ENCODE data around the genes RAB12 and ANKRD12.

DNA sequence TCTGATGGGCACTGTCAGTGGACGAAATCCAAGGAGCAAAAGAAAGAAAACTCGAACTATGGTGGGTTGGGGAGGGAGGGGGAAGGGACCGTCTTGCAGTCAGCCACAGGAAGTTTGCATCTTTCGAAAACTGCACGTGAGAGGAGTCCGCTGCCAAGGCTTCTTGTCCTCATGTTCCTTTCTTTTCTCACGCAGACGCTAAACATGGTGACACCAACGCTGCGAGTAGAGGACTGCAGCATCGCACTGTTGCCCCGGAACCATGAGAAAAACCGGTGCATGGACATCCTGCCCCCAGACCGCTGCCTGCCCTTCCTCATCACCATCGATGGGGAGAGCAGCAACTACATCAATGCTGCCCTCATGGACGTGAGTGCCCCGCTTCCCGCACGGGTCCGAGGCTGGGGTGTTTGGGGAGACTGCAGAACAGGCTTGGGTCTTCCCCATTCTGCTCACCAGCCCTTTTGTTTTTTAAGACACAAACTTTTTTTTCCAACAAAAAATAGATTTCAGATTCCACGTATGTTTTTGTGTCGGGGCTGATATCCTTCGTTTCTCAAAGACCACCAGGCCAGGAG lies 230.2 kb upstream of the RAB12 start:
- PRO-cap, 2 experiments = no peak in any of the 2 experiments
- RAMPAGE, long total RNA, 5 experiments = no peak in any of the 5 experiments

DNA sequence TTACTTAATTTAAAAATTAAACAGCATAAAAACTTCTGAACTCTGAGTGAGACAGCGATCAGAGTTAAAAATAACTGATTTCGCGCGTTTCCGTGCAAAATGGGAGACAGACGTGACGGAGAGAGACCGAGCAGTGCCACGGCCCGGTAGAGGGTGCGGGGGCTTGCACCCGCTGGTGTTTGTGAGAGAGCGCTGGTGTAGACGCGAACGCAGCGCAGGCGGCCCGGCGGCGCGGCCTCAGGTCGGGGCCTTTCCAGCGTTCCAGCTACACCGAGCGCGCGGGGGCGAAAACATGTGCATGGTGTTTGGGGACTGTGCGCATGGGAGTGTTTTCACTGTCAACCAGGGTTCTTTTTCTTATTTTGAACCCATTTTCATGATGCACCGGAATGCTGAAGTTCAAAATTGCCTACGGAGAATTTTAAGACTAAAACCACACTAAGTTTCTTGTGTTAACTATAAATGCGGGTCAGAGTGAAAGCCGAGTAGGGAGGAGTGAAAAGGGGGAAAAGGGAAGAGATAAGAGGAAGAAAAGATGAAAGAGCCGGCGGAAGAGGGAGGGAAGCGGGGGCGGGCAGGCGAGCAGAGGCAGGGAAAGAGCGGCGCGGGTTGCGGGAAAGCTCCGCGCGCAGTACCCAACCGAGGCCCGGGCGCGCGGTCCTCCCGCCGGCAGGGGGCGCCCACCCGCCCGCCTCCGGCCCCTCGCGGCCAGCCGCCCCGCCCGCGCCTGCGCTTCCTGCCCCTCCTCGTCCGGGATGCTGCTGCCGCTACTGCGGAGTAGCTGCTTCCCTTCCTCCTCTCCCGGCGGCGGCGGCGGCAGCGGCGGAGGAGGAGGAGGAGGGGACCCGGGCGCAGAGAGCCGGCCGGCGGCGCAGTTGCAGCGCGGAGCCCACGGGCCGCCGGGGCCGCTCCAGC lies at the start of gene RAB12:
Gene RAB12, plus strand, starts transcription at position 753 of the 915 bp plus-strand sequence.
- PRO-cap, 2 experiments = peak in 2 of 2 experiments; most common plus-strand start position 797 of the sequence (in 2); most common minus-strand start position 632 of the sequence (in 2)
- RAMPAGE, long total RNA, 5 experiments = start-site peak on the plus strand in 1 of 5 experiments, centred at position 740 of the sequence, 11 reads per replicate

DNA sequence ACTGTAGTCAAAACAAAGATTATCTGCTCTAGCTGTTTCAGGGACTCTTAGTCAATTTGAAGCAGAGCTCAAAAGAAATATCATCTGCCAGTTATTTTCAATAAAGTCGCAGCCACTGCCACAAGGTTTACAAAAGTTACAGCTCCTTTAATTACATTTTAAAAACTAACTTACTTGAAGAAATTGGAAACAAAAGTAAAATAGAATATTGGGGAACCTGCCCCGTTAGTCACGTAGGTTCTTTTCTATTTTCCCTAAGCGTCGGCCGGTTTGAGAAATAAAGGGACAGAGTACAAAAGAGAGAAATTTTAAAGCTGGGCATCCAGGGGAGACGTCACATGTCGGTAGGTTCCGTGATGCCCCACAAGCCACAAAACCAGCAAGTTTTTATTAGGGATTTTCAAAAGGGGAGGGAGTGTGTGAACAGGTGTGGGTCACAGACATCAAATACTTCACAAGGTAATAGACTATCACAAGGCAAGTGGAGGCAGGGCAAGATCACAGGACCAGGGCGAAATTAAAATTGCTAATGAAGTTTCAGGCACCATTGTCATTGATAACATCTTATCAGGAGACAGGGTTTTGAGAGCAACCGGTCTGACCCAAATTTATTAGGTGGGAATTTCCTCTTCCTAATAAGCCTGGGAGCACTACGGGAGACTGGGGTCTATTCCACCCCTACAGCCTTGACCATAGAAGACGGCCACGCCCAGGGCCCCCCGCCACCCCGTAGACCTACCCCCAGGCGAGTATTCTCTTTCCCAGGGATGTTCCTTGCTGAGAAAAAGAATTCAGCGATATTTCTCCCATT lies 13.1 kb downstream of the RAB12 start:
- PRO-cap, 2 experiments = no peak in any of the 2 experiments
- RAMPAGE, long total RNA, 5 experiments = no peak in any of the 5 experiments

- PRO-cap, 2 experiments = no peak in any of the 2 experiments
- RAMPAGE, long total RNA, 5 experiments = no peak in any of the 5 experiments
Observed at GRCh38 chr18:8673495-8673867, 31.9 kb upstream of the MTCL1 start.

DNA sequence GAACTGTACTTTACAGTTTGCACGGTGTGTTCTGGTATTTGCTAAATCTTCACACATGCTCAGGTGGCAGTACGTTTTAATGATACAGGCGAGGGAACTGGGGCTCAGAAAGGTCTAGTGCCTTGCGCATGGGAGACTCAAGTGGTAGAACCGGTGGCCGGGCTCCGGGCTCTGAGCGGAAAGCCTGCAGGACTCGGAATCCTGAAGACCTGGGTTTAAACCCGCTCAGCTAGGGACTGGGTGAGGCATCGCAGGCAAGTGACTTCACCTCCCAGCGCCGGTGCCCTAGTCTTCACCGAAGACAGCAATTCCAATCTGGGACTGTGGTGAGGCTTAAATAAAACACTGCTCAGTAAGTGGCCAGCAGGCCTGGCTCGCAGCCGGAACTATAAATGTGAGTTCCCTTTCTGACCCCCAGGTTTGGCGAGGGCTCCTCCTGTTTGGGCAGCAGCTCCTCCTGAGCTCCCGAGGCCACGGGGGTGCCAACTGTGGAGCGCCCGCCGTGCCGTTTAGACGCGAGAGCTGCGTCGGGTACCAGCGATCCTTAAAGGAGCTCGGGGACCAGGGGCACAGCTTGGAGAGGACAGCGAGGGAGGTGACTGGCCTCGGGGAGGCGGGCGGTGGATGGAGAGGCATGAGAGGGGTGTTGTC lies 973 bp upstream of the MTCL1 start:
- PRO-cap, 2 experiments = peak in 2 of 2 experiments; most common plus-strand start position 420 of the sequence (in 1); most common minus-strand start position 310 of the sequence (in 1)
- RAMPAGE, long total RNA, 5 experiments = no peak in any of the 5 experiments

DNA sequence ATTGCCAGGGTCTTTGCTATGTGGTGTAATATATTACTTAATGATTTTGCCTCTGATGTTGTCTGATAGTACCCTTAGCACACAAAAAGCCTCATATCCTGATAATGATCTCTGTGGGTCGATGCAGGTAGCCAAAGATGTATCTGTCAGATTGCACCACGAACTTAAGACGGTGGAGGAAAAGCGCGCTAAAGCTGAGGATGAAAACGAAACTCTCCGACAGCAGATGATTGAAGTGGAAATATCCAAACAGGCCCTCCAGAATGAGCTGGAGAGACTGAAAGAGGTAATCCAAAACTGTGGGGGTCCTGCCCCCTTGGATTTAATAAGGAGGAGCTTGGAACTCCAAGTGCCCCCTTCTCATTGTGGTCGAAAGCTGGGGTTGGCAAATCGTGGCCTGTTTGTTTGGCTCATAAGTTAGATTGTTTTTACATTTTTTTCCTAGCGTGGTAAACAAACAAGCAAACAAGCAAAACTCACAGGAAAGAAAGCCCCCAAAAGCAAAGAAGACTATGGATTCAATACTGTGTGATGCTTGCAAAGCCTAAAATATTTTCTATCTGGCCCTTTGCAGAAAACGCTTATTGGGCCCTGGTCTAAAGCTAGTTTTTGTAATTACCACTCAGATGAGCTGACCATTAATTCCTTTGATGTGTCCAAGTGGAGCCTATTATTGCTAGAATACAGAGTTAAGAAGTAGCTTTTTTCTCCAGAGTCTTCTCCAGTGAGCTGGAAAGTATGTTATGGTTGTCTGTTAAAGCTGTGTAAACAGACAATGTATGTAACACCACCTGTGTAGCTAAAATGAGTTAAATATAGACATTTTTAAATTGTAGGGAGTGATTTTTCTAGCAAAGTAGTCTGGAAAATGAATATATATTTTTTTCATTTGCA lies 15.1 kb downstream of the MTCL1 start:
- PRO-cap, 2 experiments = no peak in any of the 2 experiments
- RAMPAGE, long total RNA, 5 experiments = no peak in any of the 5 experiments

DNA sequence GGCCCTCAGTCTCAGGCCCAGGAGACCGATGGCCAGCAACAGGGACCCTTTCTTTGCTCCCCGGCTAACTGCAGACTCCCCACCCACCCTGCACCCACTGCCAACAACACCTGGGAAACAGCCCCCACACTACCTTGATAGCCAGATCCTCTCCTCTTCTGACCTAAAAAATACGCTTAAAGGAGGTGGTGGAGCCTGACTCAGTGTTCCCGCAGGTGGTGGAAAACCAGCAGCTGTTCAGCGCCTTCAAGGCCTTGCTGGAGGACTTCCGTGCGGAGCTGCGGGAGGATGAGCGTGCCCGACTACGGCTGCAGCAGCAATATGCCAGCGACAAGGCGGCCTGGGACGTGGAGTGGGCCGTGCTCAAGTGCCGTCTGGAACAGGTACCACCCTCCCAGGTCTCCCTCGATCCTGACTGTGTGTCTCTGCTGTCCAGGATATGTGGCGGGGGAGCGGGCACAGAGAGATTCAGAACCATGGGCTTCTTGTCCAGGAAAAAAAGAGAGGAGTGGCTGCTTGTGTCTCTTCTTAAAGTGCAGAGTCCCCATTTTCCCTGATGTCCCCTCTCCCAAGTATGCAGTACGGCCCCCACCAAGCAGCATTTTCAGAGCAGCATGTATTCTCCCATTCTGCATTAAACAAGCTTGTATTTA lies 101.4 kb downstream of the MTCL1 start:
- PRO-cap, 2 experiments = no peak in any of the 2 experiments
- RAMPAGE, long total RNA, 5 experiments = no peak in any of the 5 experiments

GRCh38 chr18:8989147-8989603 lies 113.3 kb upstream of the NDUFV2 start:
- PRO-cap, 2 experiments = no peak in any of the 2 experiments
- RAMPAGE, long total RNA, 5 experiments = no peak in any of the 5 experiments

- PRO-cap, 2 experiments = no peak in any of the 2 experiments
- RAMPAGE, long total RNA, 5 experiments = no peak in any of the 5 experiments
Observed at GRCh38 chr18:8998545-8999364, 103.7 kb upstream of the NDUFV2 start.

DNA sequence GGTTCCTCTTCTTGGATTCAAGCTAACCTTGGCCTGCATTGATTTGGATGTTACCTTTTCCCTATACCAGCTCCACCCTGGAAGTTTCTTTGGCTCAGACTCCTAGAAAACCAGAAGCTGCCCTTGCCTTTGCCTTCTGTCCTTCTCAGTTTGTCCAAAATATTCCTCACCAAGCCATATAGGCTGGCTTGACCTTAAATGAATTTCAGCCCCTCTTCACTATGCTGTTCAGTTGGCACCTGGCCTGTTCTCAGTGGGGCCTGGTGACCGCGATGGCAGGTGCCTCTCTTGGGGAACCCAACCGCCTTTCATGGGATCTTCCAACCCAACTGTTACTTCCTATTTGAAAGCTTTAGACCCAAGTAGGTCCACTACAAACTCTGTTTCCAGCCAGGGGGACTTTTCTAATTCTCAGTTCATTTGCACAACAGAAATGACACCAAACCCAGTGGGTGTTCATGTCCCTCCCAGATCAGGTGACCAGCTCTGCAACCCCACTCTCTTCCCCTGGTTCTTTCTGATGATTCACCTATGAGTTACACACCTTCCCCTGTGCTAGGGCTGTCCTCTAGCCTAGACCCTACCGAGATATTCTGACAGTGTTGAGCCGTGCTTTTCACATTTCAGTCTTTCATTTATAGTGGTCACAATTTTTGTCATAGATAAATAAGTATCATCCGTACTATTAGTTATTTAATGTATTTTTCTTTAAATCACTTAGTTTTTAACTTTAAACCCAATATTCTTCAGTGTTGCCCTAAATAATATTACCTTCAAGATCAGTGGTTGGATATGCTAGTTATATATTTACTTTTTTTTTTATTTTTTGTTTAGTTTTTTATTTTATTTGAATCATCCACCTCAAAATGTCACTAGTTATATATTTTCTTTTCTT lies 35.6 kb upstream of the NDUFV2 start:
- PRO-cap, 2 experiments = no peak in any of the 2 experiments
- RAMPAGE, long total RNA, 5 experiments = no peak in any of the 5 experiments

DNA sequence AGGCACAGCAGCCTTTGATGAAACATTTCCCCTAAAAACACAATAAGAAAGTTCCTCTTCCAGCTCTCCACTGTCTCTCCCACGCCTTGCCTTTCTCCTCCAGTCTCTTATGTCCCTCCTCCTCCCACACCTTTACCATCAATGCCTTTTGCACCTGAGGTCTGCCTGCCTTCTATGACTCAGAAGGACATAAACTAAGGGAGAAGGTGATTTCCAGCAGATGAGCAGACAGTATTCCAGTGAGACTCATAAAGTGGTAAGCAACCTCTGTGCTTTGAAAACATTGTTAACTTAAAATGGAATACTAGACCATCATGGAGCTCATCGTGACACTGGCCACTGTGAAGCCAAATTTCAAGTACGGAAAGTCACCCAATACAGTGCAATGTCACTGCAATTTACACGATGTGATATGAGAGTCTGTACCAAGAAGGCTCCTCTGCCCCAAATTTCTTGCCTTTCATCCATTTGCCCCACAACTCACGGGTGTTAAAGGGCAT lies 34.1 kb upstream of the NDUFV2 start:
- PRO-cap, 2 experiments = no peak in any of the 2 experiments
- RAMPAGE, long total RNA, 5 experiments = no peak in any of the 5 experiments

- PRO-cap, 2 experiments = no peak in any of the 2 experiments
- RAMPAGE, long total RNA, 5 experiments = no peak in any of the 5 experiments
Observed at GRCh38 chr18:9103404-9103978, 992 bp downstream of the NDUFV2 start.

DNA sequence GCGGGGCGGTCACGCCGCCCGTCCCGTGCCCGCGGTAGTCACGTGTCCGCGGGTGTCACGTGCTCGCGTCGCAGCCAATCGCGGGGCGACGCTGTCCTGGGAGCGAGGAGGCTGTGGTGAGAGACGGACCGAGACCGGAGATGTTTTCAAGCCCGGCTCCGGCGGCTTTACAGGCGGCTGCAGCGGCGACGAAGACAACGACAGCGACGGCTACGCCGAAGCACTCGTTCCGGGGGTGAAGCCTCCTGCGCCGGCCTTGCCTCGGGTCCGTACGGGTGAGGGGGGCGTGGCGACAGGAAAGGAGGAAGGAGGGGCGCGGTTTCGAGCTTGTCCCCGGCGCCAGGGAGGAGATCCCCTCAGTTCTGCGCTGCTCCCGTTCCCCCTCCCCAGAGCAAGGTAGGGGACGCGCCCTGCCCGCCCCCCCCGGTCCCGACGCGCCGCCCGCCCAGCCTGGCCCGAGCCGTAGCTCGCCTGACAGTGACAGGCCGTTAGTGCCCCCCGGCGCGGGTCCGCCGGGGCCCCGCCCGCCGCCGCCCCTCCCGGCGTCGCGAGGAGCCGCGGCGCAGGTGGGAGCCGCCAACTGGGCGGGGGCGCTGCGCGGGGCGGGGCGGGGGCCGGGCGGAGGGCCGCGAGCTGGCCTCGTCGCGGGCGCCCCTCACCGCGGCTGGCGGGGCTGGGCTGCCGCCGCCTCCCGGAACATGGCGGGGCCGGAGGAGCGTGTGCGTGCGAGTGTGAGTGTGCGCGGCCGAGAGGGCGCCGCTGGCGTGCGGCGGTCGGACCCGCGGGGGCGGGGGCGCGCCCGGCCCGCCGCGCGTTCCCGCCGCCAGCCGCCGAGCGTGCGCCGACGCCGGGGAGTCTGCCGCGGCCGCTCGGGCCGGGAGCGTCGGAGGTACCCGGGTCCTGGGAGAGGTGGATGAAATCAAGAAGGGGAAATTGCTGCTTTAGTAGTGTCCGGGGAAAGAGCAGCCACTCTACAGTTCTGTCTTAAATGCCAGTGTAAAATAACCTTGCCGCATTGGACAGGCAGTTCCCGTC lies at the start of gene ANKRD12:
Gene ANKRD12, plus strand, starts transcription at position 81 of the 1,035 bp plus-strand sequence.
- PRO-cap, 2 experiments = peak in 2 of 2 experiments; most common plus-strand start position 658 of the sequence (in 2); most common minus-strand start position 693 of the sequence (in 2)
- RAMPAGE, long total RNA, 5 experiments = start-site peak on the plus strand in 5 of 5 experiments, centred at positions 104 to 829 of the sequence, 52 to 1,144 reads per replicate

DNA sequence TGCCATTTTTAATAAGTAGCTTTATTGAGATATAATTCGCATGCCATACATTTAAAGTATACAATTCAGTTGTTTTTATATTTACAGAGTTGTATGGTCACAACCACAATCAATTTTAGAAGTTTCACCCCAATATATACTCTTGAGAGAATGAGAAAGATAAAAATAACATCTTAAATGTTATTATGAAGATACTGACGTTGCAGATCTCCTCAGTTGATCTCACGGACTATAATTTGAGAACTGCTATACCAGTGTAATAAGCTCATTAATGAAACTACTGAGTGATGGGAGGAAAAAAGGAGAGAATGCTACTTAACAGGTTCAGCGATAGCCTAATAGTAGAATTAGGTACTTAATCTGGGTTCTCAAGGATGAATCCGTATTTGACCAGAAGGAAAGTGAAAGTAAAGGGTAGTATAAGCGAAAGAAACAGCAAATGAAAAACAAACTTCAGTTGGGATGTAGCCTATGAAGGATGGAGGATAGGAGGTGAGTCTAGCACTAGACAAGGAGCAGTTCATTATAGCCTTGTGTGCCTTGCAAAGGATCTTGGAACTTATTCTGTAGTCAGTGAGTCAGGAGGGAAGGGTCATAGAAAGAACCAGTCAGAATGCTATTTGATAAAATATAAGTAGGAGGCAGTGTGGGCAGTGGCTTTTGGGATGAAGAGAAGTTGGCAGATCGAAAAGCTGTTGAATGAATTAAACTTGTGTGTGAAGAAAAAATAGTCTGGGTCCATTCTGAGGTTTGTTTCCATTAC lies 48.3 kb downstream of the ANKRD12 start:
- PRO-cap, 2 experiments = no peak in any of the 2 experiments
- RAMPAGE, long total RNA, 5 experiments = no peak in any of the 5 experiments

DNA sequence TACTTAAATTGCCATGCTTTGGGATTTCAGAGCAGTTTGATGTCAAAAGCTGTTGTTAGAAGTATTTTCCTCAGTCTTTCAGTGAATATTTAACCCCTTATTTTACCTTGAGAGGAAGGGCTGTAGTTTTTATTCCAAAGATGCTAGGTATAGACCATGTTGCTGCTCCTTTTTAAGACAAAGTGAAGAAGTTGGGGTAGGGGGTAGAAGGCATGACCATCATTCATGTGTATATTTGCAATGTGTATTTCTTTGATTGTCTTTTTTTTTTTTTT lies 49.8 kb downstream of the ANKRD12 start:
- PRO-cap, 2 experiments = no peak in any of the 2 experiments
- RAMPAGE, long total RNA, 5 experiments = no peak in any of the 5 experiments

DNA sequence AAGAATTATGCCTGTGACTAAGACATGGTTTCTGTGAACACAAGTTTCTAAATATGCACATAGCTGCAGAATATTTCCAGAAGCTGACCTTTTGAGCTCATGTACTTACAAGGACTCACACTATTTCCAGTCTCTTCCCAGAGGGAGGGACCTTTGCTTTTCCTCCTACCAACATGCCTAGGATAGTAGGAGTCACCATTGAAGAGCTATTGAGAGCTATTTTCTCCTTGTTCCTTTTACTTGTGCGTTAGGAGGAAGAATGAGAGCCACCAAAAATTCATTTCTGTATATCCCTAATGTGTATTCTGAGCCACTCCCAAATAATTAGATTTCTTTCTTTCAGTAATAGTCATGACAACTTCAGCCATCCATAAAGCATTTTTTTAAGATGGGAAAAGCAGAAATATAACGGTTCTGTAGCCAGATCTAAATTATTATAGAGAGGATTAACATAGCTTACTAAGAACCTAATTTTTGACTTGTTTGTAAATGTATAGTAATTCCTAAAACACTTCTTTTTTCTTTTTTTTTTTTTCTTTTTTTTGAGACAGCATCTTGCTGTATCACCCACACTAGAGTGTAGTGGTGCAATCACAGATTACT lies 81.7 kb downstream of the ANKRD12 start:
- PRO-cap, 2 experiments = peak in 1 of 2 experiments; most common plus-strand start position 239 of the sequence (in 1)
- RAMPAGE, long total RNA, 5 experiments = no peak in any of the 5 experiments

DNA sequence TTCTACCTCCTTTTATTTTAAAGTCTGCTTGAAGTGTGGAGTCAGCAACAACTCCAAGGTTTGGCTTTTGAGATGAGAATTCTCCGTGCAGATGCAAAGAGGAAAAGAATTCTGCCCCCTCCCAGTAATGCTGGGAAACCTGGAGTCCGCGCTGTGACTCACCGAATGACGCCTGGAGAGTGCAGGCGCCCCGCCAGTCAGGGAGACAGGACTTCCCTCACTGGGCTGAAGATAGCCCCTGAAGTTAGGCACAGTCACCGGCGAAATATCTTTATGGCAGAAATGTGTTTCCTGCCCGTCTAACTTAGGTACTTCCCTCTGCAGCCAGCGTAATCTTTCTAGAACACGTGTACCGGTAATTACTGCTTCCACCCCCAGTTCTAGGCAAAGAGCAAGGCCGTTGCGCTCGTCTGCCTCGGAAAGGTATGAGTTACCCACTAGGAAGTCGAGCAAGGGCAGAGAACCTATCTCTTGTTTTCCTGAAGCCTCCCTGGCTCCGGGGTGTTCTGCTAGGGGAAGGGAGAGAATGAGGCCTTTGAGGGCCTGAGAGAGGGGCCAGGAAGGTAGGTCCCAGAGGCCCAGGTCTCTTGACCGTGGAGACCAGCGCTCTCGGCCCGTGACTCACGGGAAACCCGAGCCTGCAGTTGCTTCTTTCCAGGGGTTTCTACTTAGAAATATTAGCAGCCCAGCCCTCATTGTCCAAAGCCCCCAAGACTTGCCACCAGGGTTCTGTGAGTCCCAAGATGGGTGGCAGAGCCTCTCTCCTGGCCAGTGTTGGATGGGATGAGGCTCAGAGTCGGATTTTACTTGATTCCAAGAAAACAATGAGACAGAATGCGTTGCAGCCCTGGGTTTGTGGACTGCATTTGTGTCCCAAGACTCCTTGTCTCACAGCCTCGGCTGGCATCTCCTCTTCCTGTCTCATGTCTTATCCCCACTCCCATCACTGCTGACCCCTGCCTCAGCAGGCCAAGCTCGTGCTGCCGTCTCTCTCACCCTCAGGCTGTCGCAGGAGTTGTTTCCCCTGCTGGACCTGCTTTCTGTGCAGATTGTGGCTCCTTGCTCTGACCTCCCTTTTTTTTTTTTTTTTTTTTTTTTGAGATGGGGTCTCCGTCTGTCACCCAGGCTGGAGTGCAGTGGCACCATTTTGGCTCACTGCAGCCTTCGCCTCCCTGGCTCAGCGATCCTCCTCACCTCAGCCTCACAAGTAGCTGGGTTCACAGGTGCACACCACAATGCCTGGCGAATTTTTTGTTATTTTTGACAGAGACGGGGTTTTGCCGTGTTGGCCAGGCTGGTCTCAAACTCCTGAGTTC lies 70.3 kb downstream of the TWSG1 start:
- PRO-cap, 2 experiments = no peak in any of the 2 experiments
- RAMPAGE, long total RNA, 5 experiments = no peak in any of the 5 experiments

- PRO-cap, 2 experiments = no peak in any of the 2 experiments
- RAMPAGE, long total RNA, 5 experiments = no peak in any of the 5 experiments
Observed at GRCh38 chr18:9592567-9592924, 21.8 kb downstream of the PPP4R1 start.

- PRO-cap, 2 experiments = no peak in any of the 2 experiments
- RAMPAGE, long total RNA, 5 experiments = no peak in any of the 5 experiments
Observed at GRCh38 chr18:9616938-9617364, 2.6 kb upstream of the PPP4R1 start.

GRCh38 chr18:9707024-9707854 lies 862 bp upstream of the RAB31 start:
- PRO-cap, 2 experiments = peak in 1 of 2 experiments; most common plus-strand start chr18:9707423 (in 1)
- RAMPAGE, long total RNA, 5 experiments = no peak in any of the 5 experiments